ENCODE measurements around a stretch of chr11.

- PRO-cap, result no peak
Measured at GRCh38 chr11:44919138-44919799, 31.4 kb downstream of the TP53I11 start.

DNA sequence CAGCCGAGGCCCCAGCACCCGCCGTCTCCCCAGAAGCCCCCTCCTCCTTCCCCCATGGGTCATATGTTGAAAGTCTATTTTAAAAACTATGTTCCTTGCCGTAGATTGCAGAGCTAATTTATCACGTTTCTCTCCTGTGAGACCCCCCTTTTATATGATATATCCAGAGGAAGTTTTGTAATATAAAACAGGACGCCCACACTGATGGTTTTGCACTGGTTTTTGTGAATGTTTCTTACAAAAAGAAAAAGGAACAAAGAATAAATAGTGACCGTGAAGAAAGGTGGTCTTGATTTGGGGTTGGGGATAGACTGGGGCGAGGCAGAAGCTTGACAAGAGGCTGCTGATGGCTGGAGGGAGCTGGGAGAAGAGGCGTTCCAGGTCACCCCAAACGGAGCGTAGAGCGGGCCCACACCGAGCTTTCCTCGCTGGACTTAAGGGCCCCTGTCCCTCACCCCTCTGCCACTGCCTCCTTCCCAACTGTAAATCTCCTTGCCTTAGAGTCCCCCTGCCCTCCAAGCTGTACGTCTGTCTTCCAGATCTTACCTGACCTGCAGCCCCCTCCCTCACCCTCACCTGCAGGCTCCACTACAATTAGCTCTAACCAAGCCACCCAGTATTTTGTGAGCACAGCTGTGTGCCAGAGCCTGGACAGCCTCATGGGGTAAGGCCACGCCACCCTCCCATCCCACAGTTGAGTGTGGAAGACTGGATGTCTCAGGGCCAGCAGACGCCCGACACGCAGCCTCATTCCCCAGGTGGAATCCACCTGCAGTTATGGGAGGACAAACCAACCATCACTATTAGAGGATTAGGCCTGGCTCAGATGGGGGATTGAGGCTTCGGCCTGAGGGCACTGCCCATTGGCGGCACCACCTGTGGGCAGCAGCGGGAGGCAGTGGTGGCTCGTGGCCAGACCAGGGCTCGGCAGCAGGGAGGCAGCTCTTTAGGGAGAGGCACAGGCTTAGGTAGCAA is 18.2 kb downstream of the TP53I11 start:
- PRO-cap, result unidirectional peak, minus-strand start at position 58 of the sequence

DNA sequence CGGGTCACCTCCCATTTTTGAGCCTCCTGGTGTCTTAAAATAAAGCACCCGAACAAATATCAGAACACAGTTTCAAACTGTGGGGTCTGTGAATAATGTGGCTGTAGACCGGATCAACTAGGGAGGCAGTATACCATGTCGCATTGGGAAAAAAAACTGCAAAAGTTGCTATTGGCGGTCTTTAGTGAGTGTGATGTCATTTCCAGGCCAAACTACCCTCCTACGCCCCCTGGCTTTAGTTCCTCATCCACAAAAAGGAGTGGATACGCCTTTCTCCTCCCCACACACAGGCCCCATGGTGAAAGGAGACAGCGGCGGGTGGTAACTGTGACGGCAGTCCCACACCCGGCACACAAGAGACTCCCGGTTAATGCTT is 11.1 kb downstream of the TP53I11 start:
- PRO-cap, result no peak

- PRO-cap, result no peak
Measured at GRCh38 chr11:44943046-44943907, 7.4 kb downstream of the TP53I11 start.

- PRO-cap, result no peak
Measured at GRCh38 chr11:45089477-45089872, 57.0 kb upstream of the PRDM11 start.

- PRO-cap, result no peak
Measured at GRCh38 chr11:45147729-45148121, 1.3 kb downstream of the PRDM11 start.

- PRO-cap, result no peak
Measured at GRCh38 chr11:45226795-45227612, 59.1 kb downstream of the SYT13 start.

GRCh38 chr11:45266692-45267148 is 19.4 kb downstream of the SYT13 start:
- PRO-cap, result unidirectional peak, minus-strand start at chr11:45266779

GRCh38 chr11:45737065-45737496 is 67.9 kb upstream of the SLC35C1 start:
- PRO-cap, result no peak

DNA sequence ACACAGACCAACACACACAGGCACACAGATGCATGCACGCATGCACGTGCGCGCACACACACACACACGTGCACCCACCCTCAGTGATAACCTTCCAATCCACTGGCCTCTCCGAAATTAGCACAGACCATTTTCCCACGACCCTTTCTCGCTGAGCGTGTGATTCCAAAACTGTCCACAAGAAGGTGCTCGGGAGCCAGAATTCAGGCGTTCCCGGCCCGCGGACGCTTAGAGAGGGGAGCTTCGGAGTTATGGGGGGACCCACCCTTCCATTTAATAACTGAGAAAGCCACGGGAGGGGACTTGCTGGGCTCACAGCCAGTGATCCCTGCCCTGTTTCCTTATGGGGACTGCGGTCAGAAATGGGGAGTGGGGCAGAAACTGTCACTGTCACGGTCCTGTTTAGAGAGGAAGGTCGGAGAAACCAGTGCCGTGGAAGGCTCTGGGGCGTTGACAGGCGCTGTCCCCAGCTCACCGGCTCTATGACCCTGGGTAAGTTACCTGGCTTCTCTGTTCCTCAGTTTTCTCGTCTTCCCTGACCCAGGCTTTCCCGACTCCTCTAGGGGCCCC is 33.6 kb upstream of the SLC35C1 start:
- PRO-cap, result no peak

DNA sequence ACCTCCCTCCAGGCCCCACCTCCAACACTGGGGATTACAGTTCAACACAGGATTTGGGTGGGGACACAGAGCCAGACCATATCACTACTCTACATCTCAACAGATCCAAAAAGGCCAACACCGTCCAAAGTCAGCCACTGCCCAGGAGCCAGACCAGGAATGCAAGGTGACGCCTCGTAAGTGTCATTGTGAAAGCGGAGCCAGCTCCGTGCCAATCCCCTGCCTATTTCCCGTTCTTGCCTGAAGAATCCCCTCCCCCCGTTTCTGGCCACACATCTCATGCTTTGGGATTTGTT is 6.3 kb upstream of the SLC35C1 start:
- PRO-cap, result no peak

- PRO-cap, result no peak
Measured at GRCh38 chr11:45934401-45934873, 12.0 kb downstream of the LARGE2 start.

GRCh38 chr11:46092001-46092325 is 29.3 kb downstream of the PHF21A start:
- PRO-cap, result no peak

GRCh38 chr11:46273733-46274280 is 3.7 kb upstream of the CREB3L1 start:
- PRO-cap, result bidirectional peak, plus-strand start at chr11:46274131, minus-strand start at chr11:46273938

DNA sequence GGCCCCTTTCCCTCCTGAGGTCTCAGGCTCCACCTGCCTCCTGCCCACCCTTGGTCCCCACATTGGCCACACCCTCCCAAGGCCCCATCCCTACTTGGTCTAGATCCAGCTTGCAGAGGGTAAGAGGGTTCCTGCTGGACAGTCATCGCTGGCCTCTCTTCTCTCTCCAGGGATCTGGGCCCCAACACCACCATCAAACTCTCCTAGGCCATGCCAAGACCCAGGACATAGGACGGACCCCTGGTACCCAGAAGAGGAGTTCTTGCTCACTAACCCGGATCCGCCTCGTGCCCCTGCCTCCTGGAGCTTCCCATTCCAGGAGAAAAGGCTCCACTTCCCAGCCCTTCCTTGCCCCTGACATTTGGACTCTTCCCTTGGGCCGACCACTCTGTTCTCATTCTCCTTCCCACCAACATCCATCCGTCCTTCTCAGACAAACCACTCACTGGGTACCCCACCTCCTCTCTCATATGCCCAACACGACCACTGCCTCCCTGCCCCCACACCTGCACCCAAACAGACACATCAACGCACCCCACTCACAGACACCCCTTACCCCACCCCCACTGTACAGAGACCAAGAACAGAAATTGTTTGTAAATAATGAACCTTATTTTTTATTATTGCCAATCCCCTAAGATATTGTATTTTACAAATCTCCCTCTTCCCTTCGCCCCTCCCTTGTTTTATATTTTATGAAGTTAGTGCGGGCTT is 26.6 kb upstream of the DGKZ start:
- PRO-cap, result no peak

GRCh38 chr11:46364673-46365394 is 16.6 kb upstream of the MDK start:
- PRO-cap, result no peak

GRCh38 chr11:46392323-46393422 is 1.1 kb upstream of the CHRM4 start:
- PRO-cap, result no peak

DNA sequence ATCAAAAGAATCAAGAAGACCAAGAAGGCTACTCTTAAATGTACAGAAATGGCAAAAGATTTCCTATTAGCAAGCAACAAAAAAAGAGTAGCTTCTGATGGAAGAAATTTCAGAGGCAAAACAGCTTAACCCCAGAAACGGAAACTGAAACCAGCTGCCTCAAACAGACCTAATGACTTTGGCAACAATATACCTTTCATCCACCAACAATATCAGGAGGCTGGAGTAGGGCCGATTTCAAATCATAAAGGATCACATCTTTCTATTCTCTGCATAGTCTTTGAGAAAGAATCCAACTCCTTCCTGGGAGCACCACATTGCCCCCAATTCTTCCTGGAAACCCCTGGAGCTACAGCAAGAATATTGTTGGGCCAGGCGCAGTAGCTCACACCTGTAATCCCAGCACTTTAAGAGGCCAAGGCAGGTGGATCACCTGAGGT is 33.1 kb downstream of the AMBRA1 start:
- PRO-cap, result no peak

GRCh38 chr11:46648998-46649811 is 31.9 kb downstream of the ATG13 start:
- PRO-cap, result no peak

DNA sequence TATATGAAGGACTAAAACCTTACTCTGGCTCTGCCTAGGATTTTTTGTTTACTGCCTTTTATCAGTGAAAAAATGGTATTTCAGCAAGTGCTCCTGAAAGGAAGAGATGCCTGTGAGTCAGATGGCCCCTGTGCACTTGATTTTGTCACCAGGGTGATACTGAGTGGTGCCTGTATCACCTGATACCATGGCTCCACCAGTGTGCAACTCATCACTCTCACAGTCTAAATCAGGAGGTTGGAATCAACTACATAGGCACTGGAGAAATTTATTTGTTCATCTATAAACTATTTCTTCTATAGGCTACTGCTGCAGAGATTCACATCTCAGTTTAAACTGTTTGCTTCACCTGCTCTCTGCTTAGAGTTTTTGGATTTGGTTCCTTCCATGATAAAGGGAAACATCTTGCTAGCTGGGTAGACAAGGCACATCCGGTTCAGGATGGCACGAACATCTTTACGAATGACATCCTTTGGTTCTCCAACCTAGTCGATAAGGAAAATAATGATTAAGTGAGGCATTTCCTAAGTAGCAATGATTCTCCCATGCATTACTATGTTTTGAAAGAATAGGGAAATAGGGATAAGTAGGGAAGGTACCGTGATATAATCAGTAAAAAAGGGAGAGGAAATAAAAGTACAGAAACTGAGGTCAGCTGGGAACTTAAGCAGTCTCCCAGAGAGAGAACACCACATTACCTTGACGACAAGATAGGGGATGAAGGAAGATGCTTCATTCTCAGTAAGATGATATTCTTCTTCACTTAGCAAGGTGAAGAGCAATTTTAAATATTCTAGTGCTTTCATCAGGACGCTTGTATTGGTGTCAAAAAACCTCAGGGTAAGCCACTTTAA is 43.5 kb downstream of the F2 start:
- PRO-cap, result no peak

All from left colon (tissue), 1 donor.